NB4 (cell line): ENCODE data around the gene TCFL5.

GRCh38 chr20:62285487-62286340 is 17.1 kb upstream of the ADRM1 start:
- RRBS: no CpG with 5 or more reads among the region's 35 CpGs

GRCh38 chr20:62350832-62351141 is 16.3 kb downstream of the LAMA5 start:
- RRBS: 37% methylated on average over 2 of the region's 12 CpGs

DNA sequence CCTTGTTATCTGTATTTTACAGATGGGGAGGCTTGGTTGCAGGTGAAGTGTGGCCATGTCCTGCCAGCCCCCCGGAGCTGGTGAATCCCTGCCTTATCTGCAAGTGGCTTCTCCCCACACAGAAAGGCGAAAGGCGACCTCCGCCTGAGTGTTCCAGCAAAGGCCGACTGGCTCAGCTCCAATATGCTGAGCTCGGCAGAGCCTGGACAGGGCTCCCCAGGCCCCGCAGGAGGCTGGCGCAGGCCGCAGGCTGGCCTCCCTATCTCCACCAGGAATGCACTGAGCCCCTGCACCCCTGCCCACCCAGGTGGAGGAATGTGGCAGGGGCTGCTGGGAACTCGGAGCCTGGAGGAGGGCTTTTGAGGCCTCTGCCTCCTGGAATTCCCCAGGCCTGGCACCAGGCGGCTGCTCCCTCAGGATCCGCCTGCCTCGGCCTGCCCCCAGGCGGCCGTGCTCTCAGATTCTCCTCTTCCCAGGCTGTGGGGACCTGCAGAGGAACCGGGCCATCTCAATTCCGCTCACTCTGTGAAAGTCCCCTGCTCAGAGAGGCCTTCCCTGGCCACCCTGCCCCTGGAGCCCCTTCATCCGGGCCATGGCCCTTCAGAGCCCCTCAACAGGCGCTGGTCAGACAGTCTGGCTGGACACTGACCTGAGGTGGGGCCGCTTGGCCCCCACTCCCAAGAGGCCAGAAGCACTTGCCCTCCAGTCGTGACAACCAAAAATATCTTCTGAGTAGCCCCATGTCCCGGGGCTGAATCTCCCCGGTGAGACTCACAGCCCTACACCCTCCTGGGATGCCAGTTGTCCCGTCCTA is 9.3 kb upstream of the LAMA5 start:
- RRBS: 96% methylated on average over 3 of the region's 24 CpGs

GRCh38 chr20:62472558-62473105 is 3.2 kb downstream of the GATA5 start:
- RRBS: no CpG with 5 or more reads among the region's 9 CpGs

DNA sequence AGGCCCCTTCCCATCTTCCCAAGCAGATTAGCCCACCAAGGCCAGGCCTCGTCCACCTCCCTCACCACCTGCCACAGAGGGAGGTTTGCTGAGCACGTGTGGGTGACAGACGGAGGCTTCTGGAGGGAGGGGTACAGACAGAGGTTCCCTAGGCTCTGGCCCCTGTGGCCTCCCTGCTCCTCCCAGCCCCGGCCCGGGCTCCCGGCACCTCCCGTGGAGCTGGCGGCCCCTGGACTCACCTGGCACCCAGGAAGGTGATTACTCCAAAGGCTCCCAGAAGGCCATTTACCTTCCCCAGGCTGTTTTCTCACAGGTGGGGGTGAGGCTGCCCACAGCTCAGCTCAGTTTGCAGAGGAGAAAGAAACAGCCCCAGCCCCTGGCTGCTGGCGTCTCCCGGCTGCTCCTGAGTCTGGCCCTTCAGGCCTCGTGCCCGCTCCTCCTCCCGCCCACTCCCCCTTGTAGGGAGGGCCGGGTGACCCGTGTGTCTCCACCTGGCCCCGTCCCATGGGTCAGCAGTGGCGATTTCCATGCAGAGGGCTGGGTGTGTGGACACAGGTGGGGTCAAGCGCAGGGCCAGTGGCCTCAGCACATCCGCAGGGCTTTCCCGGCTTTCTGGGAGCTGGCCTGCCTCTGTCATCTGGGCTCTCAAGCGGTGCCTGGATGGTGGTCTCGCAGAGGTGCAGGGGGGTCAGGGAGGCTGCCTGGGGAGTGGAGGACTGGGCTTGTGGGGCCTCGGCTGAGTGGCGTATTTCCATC is 20.0 kb upstream of the GATA5 start:
- RRBS: 94% methylated on average over 4 of the region's 24 CpGs

DNA sequence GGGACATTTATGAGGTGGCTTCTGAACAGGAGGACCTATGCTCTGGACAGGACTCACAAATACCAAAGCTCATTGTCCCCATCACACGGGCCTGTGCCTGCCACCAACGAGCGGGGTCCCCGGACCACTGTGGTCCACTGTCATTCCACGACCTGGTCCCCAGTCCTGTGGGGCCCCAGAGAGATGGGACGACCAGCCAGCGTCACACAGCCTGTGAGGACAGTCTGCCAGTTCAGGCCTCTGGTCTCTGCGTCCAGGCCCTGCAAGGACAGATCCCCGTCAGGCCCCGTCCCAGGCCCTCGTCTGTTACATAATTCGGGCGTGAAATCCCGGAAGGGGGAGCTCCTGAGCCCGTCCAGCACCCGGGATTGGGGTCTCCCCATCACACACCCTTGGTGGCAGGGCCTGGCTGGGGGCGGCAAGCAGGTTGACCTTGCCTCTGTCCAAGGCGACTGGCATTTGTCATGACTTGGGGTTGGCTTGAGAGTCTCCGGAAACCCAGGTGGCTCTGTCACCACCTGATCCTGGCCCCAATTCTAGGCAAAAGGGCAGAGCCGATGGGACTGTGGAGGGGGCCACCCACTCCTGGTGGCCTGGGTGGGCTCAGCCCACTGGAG is 73.7 kb upstream of the GATA5 start:
- RRBS: no CpG with 5 or more reads among the region's 20 CpGs

DNA sequence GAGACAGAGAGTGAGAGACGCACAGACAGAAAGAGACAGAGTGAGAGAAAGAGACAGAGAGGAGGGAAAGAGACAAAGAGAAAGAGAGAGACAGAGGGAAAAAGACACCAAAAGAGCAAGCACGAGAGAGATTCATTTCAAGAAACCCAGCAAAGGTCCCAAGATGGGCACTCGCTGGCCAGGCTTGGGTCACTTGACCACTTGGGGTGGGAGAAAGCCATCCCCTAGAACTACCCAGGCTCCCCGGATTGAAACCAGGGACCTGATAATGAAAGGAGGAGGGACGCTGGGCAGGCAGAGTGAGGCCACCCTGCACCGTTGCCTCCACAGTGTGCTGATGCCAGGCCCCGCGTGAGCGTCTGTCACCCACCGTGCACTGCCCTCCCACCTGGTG is 67.9 kb upstream of the SLCO4A1 start:
- RRBS: no CpG with 5 or more reads among the region's 10 CpGs

- RRBS: 0% methylated on average over 1 of the region's 21 CpGs
Measured at GRCh38 chr20:62602930-62603813, 39.1 kb upstream of the SLCO4A1 start.

DNA sequence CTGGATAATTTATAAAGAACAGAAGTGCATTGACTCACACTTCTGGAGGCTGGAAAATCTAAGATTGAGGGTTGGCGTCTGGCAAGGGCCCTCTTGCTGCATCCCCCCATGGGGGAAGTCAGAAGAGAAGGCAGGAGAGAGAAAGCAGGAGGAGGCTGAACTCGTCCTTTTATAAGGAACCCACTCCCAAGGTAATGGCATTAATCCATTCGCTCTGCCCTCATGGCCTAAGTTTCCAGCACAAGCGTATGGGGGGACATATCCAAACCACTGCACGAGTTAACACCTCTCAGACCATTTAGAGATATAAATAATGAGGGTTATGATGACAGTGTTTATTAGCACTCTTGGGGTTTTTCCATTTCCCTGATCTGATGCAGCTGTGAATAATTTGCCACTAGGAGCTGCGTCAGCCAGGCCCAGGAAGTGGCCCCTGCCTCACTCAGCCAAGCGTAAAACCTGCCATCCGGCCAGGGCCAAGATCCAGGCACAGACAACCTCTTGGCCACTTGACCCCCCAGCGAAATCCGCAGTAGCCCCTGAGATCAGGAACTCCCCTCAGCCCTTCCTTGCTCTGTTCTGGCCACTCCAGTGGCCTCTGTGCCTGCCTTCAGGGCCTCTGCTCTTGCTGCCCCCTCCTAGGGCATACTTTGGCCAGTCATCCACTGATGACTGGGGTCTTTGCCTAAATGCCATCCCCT is 14.2 kb upstream of the SLCO4A1 start:
- RRBS: no CpG with 5 or more reads among the region's 10 CpGs

GRCh38 chr20:62674632-62675746 is 32.7 kb downstream of the SLCO4A1 start:
- RRBS: 70% methylated on average over 4 of the region's 41 CpGs

- RRBS: no CpG with 5 or more reads among the region's 29 CpGs
Measured at GRCh38 chr20:62704196-62705015, 4.2 kb upstream of the NTSR1 start.

DNA sequence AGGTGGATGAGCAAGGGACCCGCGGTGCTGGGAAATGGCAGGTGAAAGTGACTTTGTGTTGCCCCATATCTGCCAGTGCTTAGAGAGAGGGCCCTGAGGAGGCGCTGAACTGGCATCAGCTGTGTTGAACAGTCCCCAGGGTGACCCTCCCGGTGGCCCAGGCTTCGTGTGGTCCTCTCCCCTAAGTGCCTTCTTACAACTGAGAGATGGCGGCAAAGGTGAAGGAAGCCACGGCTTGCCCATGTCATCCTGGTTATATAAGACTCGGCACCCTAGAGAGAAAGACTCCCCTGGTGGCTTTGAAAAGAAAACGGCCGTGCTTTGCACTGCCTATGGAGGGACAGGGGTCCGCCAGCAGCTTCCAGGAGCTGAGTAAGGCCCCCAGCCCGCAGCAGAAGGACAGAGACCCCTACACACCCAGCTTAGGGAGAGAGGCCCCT is 738 bp upstream of the OGFR start:
- RRBS: no CpG with 5 or more reads among the region's 12 CpGs

- RRBS: 64% methylated on average over 4 of the region's 27 CpGs
Measured at GRCh38 chr20:62814065-62815293, 2.4 kb upstream of the COL9A3 start.

DNA sequence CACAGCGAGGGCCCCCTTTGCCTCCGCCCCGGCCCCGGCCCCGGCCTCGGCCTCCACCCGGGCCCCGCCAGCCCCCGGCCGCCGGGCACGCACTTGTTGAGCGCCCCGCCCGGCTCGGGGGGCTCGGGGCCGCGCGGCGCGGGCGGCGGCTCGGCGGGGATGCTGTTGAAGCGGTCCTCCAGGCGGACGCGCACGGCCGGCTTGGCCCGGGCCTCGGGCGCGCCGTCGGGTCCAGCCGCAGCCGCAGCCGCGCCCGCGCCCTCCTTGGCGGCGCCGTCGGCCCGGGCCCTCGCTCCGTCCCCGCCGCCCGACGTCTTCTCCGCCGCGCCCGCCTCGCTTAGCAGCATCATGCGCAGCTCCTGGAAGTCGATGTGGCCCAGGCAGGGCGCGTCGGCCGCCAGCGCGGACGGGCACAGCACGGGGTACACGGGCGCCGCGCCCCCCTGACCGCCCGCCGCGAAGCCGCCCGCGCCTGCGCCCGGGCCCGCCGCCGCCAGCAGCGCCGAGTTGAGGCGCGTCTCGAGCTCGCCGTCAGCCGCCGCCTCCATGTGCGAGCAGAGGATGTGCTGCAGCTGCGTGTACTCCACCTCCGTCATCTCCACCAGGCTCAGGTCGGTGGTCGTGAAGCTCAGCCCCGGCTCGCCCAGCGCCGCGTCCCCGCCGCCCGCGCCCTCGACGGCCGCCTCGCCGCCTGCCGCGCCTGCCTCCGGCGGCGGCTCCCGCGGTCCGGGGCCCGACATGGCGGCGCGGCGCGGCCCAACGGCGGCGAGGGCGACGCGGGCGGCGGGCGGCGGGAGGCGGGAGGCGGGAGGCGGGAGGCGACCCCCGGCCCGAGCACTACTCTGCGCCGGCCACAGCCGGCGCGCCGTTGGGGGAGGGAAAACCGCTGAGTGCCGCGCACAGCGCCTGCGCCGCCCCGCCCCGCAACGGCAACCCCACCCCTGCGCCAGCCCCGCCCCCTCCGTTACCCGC is at the start of gene TCFL5:
TCFL5 (minus strand) TSS at position 892 of the 972 bp plus-strand sequence.
- RRBS: 2% methylated on average over 51 of the region's 163 CpGs

- RRBS: no CpG with 5 or more reads among the region's 20 CpGs
Measured at GRCh38 chr20:62885997-62886715, 24.5 kb upstream of the TCFL5 start.

DNA sequence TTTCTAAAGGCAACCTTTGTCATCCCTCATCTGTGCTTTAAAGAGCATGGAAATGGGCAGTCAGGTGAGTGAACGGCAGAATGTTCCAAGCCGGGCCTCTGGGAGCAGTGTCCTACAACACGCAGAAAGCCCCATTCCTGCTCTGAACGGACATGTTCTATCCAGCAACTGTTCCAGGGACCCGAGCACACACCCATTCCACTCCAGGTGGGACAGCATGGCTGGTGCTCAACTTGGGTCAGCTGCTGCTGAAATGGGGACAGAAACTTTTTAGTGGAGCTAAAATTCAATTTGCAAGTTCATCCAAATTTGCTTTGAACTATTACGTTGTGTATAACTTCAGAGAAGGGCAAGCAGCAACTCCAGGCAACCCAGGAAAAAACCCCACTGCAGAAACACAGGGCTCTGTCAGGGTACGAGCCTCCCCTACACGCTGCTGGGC is 26.6 kb downstream of the DIDO1 start:
- RRBS: no CpG with 5 or more reads among the region's 8 CpGs

DNA sequence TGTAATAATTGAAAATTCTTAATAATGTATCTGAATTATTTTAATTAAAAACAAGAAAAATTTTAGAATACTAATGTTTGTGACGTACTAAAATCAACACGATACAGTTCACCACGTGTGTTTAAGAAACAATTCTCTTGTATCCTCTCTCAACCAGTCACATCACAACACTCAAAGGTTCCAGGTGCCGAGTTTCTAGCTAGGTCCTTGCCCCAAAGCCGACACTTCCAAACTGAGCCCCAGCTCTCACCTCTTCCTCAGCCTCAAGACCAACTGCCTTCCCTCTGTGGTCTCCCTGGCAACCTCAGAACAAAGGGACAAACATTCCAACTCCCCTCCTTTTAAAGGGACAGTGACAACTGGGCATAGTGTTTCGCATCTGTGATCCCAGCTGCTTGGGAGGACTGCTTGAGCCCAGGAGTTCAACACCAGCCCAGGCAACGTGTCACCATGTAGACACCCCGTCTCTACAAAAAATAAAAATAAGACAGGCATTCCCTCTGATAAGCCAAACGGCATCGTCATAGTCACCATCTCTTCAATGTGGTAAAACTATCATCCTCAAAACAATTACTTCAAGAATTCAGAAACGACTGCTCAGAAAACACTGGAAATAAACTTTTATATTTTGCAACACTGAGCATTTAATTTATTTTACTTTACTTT is 11.3 kb downstream of the DIDO1 start:
- RRBS: no CpG with 5 or more reads among the region's 11 CpGs

DNA sequence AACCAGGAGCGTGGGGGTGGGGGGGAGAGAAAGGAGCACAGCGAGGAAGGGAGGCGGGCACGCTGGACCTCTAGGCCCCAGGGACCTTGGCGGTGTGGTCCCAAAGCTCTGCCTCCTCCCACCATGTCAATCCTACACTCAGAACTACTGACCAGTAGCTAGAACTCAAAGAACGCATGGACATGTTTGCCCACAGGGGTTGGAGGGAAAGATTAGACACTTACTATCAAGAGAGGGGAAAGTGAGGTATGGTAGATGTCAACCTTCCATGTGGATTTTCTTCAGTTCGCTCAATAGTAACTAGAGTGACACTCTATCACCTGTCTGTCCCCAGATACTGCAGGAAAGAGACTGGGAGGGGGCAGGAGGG is 776 bp upstream of the DIDO1 start:
- RRBS: no CpG with 5 or more reads among the region's 7 CpGs

- RRBS: no CpG with 5 or more reads among the region's 8 CpGs
Measured at GRCh38 chr20:62947337-62948014, 5.0 kb upstream of the SLC17A9 start.

GRCh38 chr20:62960642-62961055 is 8.1 kb downstream of the SLC17A9 start:
- RRBS: no CpG with 5 or more reads among the region's 15 CpGs